SK-MEL-5 (cell line): ENCODE measurements around a stretch of chr15.

DNA sequence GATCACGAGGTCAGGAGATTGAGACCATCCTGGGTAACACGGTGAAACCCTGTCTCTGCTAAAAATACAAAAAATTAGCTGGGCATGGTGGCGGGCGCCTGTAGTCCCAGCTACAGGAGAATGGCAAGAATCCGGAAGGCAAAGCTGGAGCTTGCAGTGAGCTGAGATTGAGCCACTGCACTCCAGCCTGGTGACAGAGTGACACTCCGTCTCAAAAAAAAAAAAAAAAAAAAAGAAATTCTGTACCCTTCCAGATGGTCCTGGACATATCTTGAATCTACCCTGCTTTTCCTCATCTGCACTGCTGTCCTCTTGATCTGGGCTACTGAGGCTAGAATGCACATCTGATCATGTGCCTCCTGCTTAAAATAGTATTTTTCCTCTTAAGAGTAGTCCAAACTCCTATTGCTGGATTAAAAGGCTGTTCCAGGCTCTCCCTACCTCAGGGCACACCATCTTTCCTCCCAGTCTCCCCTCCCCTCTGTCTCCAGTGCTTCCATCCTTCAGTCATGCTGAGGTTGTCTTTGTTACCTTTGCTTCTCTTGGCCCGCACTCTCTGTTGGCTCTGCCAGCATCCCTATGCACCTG lies 123.0 kb downstream of the PGPEP1L start:
RAMPAGE:
- cytosol, long total RNA = no peak
- long total RNA = no peak
- nucleus, long total RNA = no peak

DNA sequence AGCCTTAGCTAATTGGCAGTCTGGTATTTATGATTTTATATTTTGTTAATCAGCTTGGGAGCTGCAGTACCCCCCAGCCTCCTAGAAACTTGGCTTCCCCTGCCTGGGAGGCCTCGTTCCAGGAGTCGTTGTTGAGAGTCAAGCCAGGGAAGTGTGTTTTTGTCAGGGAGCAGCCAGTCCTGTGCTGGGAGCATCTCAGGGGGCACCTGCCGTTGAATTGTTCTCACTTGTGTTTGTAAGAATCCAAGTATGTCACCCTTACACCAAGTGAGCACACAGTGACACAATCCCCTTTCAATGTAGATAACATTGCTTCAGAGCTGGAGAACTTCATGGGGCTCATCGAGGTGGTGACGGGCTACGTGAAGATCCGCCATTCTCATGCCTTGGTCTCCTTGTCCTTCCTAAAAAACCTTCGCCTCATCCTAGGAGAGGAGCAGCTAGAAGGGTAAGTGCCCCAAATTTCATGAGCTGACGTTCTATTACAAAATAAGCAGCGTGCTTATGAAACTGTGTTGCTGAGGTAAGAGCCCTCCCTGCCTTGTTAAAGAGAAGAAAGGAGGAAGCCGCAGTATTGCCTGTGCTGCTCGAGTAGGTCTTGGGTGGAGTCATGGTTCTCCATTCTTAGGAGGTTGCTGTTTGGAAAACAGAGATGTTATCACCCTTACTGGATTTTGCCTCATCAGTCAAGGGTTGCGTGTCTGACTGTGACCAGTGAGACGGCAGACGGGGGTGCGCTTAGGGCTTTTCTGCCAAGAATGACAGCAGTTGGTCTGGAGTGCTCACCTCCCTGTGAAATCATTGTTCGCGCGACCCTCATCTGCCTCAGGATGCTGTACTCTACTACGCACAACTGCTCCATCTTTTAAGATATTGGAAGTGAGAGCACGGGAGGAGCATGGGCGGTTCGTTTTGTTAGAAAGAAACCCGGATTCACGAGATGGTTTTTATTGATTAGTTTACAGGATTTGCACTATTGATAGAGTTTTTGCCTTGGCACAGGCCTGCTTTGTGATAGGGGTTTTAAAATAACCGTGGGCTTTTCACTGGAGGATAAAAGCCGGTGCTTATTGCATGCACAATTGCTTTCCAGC lies 108.1 kb downstream of the PGPEP1L start:
RAMPAGE:
- cytosol, long total RNA = no peak
- long total RNA = no peak
- nucleus, long total RNA = no peak

RAMPAGE:
- cytosol, long total RNA = no peak
- long total RNA = no peak
- nucleus, long total RNA = no peak
These were observed 84.4 kb downstream of the PGPEP1L start for GRCh38 chr15:98923104-98923778.

DNA sequence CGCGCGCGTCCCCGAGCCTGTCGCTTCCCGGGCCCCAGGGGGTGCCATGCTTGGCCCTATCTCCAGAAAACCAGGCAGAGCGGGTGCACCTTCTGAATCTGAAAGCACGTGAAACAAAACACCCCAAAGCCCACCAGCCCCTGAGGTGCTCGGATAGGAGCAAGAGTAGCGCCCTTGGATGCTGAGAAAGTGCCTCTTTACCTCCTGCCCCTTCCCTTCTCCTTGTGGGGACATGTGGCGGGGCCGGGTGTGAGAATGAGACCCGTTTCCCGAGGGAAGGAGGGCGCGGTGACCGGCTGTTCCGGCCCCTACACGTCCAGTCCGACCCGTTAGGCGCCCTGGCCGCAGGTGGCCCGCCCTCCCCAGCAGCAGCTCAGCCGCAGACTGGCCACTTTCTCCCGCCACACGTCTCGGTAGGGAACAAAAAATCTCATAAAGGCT lies 8.0 kb upstream of the PGPEP1L start:
RAMPAGE:
- cytosol, long total RNA = no peak
- long total RNA = no peak
- nucleus, long total RNA = no peak

DNA sequence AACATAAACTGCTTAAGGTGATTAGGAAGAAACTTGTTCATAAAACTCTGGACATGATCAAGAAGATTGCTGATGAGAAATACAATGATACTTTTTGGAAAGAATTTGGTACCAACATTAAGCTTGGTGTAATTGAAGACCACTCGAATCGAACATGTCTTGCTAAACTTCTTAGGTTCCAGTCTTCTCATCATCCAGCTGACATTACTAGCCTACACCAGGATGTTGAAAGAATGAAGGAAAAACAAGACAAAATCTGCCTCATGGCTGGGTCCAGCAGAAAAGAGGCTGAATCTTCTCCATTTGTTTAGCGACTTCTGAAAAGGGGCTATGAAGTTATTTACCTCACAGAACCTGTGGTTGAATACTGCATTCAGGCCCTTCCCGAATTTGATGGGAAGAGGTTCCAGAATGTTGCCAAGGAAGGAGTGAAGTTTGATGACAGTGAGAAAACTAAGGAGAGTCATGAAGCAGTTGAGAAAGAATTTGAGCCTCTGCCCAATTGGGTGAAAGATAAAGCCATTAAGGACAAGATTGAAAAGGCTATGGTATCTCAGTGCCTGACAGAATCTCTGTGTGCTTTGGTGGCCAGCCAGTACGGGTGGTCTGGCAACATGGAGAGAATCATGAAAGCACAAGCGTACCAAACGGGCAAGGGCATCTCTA lies 7.8 kb downstream of the LRRC28 start:
RAMPAGE:
- cytosol, long total RNA = no peak
- long total RNA = no peak
- nucleus, long total RNA = no peak

DNA sequence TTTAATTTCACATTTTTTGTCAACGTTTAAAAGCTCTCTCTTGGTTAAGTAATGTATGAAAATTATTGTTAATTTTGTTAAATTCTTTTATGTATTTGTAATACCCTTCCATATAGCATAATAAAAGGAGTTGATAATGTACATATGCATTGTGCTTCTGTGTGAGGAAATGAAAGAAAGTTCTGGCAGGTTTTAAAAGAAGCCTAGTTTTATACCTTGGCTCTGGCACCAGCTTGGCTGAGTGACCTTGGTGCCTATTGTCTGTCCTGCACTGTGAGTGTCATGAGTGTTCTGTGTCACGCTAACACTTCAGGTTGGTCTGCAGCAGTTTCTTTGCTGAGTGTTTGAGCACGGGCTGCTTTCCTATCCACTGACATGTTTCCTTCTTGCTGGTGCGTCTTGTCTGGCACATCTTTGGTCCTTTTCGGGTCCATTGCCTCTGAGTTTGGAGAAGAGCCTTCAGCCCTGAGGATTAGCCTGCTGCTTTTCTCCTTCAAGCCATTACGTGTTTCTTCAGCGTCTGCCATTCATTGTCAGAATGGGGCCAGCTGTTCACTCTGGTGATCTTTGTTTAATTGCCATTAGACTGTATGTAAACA lies 55.3 kb downstream of the LRRC28 start:
RAMPAGE:
- cytosol, long total RNA = no peak
- long total RNA = no peak
- nucleus, long total RNA = no peak

GRCh38 chr15:99324280-99324803 lies 73.1 kb downstream of the LRRC28 start:
RAMPAGE:
- cytosol, long total RNA = no peak
- long total RNA = no peak
- nucleus, long total RNA = no peak

GRCh38 chr15:99438236-99438492 lies 127.6 kb upstream of the MEF2A start:
RAMPAGE:
- cytosol, long total RNA = no peak
- long total RNA = no peak
- nucleus, long total RNA = no peak

RAMPAGE:
- cytosol, long total RNA = no peak
- long total RNA = no peak
- nucleus, long total RNA = no peak
These were observed 80.3 kb upstream of the MEF2A start for GRCh38 chr15:99485414-99486044.

GRCh38 chr15:99733541-99734071 lies 369 bp upstream of the LYSMD4 start:
RAMPAGE:
- cytosol, long total RNA = no peak
- long total RNA = no peak
- nucleus, long total RNA = no peak

DNA sequence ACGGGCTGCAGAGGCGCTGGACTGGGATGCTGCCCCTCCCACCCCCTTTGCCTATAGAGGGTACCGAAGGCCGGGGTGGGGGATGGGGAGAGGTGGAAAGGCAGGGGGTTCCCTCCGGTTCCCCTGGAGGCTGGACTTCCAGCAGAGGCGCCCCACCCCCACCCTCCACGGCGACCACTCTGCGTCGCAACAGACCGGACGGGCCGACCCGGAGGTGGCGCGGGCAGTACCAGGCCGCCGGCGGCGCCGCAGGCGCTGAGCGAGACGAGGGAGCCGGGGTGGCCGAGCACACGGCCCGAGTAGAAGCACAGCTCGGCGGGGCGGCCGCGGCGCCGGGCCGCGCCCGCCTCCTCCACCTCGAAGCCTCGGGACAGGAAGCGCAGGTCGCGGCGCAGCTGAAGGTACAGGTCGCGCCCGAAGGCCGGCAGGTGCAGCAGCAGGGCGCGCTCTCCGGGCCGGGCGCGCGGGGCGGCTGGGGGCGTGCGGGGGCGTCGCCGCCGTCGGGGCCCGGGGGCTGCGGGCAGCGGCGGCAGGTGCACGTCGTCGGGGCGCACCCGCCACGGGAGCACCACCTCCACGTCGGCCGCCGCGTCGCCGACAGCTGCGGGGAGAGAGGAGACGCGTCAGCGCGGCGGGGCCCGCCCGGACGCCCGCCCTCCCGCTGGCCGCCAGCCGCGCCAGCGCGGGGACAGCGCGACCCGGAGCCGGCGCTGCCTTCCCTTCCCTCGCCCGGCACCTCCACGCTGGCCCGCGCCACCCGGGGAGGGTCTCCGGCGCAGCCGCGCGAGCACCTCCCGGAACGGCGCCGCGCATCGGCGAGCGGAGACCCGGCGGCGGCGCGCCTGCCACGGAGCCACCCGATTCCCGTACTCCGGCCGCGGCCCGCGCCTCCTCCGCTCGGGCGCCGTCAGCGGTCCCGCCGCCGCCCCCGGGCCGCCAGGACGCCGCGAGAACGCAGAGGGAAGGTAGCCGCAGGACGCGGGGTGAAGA lies 671 bp downstream of the ADAMTS17 start:
RAMPAGE:
- cytosol, long total RNA = no peak
- long total RNA = no peak
- nucleus, long total RNA = no peak

RAMPAGE:
- cytosol, long total RNA = no peak
- long total RNA = no peak
- nucleus, long total RNA = no peak
These were observed 91.1 kb downstream of the ASB7 start for GRCh38 chr15:100693387-100693925.

GRCh38 chr15:100920456-100921751 lies 1.7 kb downstream of the LRRK1 start:
RAMPAGE:
- cytosol, long total RNA = no peak
- long total RNA = no peak
- nucleus, long total RNA = no peak

RAMPAGE:
- cytosol, long total RNA = no peak
- long total RNA = no peak
- nucleus, long total RNA = no peak
These were observed 21.7 kb downstream of the LRRK1 start for GRCh38 chr15:100940740-100941415.

DNA sequence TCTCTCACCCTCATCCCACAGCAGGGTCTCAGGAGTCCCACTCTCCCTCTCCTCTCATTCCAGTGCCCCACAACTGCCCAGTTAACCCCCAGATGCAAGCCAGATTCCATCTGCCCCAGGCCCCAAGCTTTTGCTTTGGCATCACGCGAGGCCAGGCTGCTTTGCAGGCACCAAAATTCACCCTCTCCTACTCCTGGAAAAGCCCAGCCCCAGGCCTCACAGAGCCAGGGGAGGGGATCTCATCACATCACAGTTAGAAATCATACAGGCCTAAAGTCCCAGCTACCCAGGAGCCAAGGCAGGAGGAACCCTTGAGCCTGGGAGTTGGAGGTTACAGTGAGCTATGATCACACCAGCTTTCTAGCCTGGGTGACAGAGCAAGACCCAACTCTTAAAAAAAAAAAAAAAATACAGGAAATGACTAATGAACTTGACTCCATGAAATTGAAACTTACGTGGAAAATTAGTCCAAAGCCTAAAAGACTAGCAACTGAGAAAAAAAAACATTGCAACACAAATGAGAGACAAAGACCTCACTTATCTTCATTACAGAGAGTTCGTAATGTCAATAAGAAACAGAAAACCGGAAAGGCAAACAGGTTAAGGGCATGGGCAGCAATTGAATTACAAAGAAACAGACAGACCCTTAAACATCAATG lies 151.4 kb downstream of the LRRK1 start:
RAMPAGE:
- cytosol, long total RNA = no peak
- long total RNA = no peak
- nucleus, long total RNA = no peak

GRCh38 chr15:101187474-101188373 lies 64.1 kb downstream of the CHSY1 start:
RAMPAGE:
- cytosol, long total RNA = no peak
- long total RNA = no peak
- nucleus, long total RNA = no peak

DNA sequence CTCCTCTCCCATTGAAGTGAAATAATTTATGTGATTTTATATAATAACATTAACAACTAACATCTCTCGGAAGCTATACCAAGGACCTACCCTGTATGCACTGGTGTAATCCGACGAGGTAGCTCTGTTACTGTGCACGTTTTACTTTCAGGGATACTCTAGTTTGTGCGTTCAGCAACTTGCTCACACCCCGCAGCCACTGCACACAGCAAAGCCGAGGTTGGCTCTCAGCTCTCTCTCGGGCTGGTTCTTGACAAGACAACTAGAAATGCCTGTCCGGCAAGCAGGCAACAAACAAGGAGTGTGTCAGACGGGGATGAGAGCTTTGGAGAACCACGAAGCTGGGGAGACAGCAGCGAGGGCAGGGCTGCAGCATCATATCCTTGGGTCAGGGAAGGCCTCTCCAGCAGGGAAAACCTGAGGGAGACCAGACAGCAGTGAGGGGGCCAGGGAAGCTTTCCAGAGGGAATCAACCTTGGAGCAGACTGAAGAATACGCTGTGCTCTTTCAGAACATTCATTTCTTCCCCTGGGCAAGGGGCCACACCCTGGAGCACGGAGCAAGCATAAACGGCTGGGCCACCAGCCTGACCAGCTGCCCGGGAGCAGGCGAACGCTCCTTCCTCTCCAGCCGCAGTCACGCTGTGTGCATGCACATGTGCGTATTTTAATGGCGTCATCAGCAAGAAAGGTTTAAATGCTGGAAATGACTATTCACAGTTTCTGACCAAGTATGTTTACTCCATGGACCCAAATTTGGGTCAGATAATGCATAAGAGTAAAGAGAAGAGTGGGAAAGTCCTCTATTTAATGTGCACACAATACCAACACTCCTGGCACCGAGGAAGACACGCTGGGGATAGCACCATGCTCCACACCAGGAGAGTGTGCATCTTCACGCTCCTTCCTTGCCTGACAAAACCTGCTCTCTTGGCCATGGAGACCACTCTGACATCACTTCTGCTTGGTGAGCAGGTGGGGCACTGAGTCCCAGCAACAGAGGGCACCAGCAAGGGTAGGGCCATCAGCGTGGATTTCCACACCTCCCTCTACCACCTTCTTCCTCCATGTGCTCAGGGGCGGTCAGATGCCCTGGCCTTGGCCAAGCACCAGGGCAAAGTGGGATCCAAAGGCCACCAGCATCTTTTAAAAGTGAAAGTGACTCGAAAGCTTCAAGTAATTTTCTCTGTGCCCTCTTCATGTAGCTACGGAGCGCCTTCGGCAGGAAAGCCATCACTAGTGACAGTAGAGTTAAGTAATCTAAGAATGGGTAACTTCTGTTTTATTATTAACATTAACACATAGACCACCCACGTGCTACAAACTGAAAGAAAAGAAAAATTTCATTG lies 58.4 kb downstream of the CHSY1 start:
RAMPAGE:
- cytosol, long total RNA = no peak
- long total RNA = no peak
- nucleus, long total RNA = no peak

GRCh38 chr15:101252082-101252617 lies 302 bp upstream of the CHSY1 start:
RAMPAGE:
- cytosol, long total RNA = no peak
- long total RNA = no peak
- nucleus, long total RNA = no peak

RAMPAGE:
- cytosol, long total RNA = no peak
- long total RNA = no peak
- nucleus, long total RNA = no peak
These were observed 7.8 kb downstream of the SELENOS start for GRCh38 chr15:101269490-101269834.

DNA sequence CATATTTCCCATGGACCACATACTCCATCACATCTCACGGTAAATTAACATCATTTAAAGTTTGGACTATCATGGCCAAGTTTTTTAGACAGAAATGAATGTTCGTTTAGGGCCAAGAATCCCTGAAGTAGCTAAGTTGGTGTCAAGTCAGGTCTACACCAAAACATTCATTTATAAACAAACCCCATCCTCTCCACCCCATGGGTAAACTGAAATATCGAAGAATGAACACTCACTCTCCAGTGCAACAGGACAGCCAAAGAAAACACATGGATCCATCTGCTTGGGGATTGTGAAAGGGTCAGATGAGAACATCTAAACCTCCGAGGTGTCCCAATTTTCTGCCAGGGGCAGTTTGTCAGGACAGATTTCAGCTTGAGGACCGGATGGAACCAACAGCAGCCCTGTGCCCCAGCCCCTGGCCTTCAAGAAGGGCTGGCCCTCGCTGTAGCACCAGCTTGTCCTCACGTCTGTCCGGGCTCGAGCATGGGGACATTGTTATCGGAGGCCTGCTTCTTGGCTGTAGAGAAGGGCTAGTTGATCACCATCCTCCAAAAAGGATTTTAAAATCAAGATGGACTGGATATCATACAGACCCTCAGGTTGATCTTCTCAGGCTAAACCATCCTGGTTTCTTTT lies 45.5 kb downstream of the PCSK6 start:
RAMPAGE:
- cytosol, long total RNA = no peak
- long total RNA = no peak
- nucleus, long total RNA = no peak